GM19239 (cell line): ENCODE measurements around a stretch of chr2.

DNA sequence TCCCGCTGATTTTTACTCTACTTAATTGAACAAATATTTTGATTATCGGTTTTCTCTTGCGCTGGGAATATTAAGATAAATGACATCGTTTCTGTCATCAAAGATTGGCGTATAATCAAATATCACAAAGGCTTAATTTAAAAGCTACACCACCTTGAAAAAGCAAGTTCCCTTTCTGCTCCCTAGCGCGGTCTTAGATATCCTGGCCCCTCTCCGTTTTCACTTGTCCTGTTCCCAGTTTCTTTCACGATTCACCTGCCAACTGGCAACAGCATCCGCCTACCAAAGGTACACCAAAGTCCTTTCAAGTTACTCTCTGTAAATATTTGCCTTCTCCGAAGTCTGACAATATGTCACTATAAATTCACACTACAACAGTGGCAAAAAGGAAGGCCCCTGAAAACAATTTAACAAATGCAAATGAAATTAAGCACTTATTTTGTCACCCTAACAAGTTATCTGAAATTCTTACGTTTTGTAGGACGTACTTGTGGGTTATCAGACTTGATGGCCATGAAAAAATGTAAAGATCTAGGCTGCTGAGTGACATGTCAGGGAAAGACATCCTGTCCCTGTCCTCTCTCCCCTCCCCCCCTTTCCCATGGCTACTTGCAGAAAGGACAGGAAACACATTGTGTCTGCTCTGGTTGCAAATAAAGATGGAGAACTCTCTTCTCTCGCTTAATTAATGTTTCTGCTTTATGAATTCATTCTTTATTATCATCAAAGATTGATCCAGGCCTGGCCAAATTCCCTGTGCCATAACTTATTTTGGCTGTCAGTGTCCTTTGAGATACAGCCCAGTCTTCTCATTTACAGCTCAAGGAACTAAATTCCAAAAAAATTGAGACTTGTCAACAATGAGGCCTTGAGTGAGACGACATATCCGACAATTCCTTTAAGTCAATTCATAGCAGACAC is 1.3 kb upstream of the STRN start:
- RRBS, result no CpG with 5 or more reads among the region's 16 CpGs

- RRBS, result no CpG with 5 or more reads among the region's 15 CpGs
Observed at GRCh38 chr2:37133825-37134667, 22.7 kb downstream of the EIF2AK2 start.

DNA sequence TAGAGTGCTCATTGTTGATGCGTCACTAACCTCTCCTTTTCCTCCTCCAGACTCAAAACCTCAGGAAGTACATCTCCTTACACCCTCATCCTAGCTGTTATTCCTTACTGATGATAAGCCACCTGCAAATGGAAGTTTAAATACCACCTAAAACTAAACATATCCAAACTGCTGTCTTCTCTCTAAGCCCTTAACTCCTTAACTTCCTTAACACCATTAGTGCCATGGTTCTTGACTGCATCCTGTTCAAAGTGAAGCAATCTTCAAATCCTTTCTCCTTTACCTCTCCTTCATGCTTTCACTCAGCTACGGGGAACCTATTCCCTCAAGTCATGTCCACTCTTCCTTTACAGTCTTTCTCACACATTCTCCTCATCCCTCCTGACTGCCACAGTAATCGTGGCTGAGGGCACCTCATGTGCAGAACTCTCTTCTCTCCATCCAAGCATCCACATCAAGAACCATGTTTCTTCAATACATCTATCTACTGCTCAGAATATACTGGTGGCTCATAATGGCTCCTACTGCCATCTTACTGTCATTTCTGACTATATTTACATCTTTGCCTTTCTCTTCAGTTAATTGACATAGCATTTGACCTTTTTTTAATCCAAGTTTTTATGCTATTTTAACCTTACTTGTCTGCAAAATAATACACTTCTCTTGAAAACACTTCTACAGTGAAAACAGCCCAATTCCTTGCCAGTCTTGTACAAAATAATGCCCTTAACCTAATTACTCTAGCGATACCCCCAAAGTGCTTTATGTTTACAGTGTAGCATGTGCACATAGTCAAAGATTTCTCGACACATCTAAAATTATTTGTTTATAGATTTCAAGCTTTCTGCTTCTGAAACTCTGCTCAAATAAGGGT is 20.5 kb downstream of the EIF2AK2 start:
- RRBS, result no CpG with 5 or more reads among the region's 5 CpGs

DNA sequence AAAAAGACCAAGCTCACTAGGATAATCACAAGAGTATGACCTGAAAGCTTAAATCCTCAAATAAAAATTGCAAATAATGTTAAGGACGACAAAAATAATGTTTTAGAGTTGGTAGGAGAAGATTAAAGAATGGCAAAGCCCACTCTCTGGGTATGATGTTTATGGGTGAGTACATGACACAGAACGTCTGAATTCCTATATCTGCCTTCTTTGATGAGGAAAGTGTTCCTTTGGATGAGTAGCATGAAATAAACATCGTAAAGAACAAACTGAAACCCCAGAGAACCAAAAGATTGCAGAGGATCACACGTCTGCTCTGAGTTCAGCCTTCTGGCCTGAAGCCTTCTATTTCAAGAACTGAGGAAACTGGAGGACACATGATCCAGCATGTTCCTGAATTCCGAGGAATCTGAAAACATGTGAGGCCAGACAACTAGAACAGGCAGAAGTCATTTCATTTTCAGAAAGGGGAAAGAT is 8.6 kb downstream of the SULT6B1 start:
- RRBS, result no CpG with 5 or more reads among the region's 5 CpGs

- RRBS, result no CpG with 5 or more reads among the region's 16 CpGs
Observed at GRCh38 chr2:37375969-37377232, 32.0 kb downstream of the QPCT start.

- RRBS, result no CpG with 5 or more reads among the region's 3 CpGs
Observed at GRCh38 chr2:37561624-37562177, 109.7 kb downstream of the CDC42EP3 start.

DNA sequence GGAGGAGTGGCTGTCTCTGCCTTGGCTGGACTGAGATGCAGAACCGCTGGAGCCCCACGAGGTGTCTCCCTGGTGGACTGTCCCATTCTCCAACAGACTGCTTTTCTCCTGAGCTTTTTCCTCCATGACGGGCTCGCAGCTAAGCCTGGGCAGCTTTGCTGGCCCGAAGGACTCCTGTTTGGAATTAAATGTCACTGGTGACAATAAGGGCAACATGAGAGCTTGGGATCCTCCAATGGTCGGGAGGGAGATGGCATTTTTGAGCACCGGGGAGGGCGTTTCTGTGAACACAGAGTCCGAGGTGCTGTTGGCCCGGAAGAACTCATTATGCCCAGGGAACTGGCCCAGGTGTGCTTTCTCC is 25.4 kb downstream of the CDC42EP3 start:
- RRBS, result no CpG with 5 or more reads among the region's 10 CpGs

GRCh38 chr2:37648525-37649010 is 22.9 kb downstream of the CDC42EP3 start:
- RRBS, result no CpG with 5 or more reads among the region's 8 CpGs

DNA sequence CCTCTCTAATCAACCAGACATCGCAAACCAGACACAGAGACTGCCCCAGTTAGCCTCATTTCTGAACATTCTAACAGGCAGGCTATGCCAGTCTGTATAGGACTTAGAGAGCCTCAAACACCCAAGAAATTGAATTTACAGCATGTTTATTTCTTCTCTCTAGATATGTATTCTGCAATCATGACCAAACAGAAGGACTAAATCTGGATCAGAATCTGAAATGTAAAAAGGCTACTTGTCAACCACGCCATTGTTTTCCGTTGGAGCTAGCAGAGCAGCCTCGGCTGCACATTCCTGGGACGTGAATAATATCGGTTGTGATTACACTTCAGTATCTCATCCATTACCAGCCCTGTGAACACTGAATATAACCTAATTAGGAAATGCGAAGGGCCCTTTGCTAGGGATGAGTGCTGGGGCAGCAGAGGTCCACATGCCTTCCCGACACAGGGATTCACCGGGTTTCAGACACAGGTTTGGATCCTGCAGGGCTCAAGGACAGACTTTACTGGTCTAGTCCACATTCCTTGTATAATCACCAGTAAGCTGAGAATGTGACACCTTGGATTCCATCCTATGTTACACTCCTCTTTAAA is 17.6 kb upstream of the CDC42EP3 start:
- RRBS, result no CpG with 5 or more reads among the region's 9 CpGs

DNA sequence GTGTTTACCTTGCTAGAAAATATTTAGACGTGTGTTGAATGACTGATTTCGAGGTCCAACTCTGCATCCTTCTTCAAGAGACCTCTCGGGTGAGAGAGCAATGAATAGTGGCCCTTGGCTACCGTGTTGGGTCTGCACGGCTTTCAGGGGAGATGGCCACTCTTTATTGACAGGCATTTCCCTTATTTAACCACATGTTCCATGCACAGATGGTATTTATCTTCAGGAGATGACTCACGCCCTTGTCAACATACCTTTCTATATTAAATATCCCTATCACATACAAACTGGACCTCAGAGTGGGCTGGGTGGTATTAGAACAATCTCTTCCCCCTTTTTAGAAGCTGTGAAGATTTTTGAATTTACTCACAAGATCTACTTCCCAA is 109.5 kb upstream of the CDC42EP3 start:
- RRBS, result no CpG with 5 or more reads among the region's 6 CpGs

DNA sequence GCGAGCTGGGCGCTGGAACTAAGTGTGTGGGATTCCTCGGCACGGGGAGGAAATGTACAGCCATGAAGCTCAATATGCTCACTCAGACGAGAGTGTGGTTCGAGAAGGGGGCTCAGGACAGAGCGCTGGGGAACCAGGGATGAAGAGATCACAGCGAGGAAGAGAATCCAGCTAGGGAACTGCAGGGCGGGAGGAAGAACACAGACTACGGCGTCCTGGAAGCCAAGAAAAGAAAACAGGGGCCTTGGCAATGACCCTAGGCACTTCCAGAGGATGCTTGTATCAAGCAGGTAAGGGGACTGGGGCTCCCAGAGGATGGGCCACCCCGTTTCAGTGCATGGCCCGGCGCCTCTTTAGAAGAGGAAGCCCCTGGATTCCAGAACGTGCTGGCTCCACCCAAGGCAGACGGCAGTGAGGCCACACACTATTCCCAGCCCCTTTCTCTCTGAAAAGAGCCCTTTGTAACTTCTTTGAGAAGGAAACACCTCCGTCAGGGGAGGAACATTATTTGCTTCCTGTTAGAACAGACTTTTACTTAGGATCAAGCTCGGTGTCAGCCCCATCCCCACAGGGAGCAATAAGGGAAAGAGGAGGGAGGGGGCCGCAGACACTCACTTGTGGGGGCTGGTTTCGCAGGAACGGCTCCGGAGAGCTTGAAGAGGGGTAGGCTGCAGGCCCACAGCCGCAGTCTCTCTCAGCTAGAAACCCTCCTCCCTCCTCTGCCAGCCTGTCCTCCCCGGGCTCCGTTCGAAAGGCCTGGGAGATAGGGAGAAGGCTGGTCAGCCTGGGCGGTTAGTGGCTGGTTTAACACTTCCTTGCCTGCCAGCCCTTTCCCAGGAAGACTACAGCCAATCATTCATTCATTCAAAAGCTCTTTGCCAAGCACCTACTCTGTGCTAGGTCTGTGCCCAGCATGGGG is 49.7 kb upstream of the RMDN2 start:
- RRBS, result 91% methylated on average over 2 of the region's 27 CpGs

- RRBS, result no CpG with 5 or more reads among the region's 8 CpGs
Observed at GRCh38 chr2:38070300-38071034, 5.5 kb downstream of the CYP1B1 start.

GRCh38 chr2:38073804-38074557 is 2.0 kb downstream of the CYP1B1 start:
- RRBS, result 23% methylated on average over 22 of the region's 51 CpGs

DNA sequence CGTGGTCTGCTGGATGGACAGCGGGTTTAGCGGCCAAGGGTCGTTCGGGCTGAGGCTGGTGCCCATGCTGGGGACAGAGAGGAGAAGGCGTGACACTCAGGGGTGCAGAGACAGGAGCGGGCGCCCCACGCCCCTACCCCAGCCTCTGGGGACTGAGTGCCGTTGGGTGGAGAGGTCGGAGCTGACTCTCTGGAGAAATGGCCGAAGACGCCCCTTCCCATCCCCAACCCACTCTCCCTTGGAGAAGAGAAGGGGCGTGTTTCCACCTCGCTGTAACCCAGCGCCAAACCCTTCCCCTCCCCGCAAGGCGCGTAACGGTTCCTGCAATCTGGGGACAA is 659 bp downstream of the CYP1B1 start:
- RRBS, result no CpG with 5 or more reads among the region's 20 CpGs

DNA sequence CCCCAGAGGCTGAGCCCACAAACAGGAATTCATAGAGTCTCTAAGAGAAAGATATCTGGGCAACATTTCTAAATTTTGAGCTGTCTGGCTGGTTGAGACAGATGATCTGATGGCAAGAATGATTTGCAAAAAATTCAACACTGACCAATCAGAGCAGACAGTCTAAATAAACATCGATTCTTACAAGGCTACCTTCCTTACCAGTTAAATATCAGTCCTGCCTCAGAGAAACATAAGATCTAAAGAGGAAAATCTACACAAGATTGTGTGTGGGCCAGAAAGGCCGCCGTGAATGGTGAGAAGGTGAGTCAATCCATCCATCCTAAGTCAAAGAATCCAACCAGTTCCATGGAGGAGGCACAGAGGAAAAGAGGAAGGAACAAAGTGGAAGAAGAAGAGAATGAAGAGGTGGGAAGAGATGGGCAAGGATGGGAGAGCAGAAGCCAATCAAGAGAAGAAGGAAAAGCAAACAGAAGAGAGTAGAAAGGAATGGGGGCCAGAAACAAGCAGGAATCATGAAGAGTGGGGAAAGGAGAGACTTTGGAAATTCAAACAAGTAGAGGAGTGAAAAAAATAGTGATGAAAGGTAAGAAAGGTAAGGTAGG is 115.1 kb upstream of the CYP1B1 start:
- RRBS, result no CpG with 5 or more reads among the region's 3 CpGs

DNA sequence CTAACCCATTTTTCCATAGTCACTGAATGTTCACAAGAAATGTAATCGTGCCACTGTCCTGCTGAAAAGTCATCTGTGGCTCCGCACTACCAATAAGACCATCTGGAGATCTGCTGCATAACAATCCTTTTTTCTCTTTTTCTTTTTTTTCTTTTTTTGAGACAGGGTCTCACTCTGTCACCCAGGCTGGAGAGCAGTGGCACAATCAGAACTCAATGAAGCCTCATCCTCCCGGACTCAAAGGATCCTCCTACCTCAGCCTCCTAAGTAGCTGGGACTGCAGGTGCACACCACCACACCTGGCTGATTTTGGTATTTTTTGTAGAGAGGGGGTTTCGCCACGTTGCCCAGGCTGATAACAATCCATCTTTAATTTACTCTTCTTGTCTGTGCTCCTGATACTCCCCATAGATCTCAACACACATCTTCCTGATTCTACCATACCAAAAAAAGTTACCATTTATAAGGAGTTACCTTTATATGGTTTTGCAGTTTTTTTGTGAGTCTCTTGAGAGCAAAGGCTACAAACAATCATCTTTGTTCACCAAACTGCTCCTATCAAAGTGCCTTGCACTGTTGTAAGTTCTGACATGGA is 55.4 kb downstream of the ATL2 start:
- RRBS, result no CpG with 5 or more reads among the region's 5 CpGs

DNA sequence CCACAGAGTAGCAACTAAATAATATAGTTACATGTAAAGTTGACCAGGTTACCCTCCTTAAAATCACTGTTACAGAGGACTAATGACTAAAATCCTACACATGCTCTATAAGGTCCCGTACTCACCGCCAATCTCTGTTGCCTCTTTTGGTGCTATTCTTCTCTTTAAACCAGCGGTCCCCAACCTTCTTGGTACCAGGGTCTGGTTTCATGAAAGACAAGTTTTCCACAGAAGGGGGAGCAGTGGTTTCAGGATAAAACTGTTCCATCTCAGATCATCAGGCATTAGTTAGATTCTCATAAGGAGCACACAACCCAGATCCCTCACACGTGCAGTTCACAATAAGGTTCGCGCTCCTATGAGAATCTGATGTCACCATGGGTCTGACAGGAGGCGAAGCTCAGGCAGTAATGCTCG is 30.7 kb downstream of the ATL2 start:
- RRBS, result no CpG with 5 or more reads among the region's 8 CpGs

DNA sequence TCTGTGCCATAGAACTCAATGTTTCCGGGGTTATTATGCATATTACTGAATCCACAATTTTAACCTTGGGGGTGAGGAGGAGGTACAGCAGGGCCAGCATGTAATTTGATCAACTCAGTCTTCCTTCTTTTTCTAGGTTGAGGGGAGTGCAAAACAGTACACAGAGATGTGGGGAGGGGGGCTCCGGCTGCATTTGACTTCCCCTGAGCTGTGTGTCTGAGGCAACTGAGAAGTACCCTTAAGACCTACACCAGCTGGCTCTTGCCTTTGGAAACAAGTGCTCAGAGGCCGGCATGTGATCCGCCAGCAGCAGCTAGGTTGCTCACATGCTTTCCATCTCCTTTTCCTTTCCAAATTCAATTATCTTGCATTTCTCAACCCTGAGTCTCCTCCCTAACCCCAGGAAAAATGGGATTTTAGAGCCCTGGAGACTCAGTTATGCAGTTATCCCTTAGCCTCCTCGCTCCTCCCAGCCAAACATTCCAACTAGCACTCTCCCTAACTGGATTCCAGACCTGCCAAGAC is 102.9 kb downstream of the HNRNPLL start:
- RRBS, result no CpG with 5 or more reads among the region's 5 CpGs

- RRBS, result no CpG with 5 or more reads among the region's 9 CpGs
Observed at GRCh38 chr2:38533742-38534135, 69.0 kb downstream of the HNRNPLL start.